Pericardium fibroblast (primary cell): ENCODE results near the genes RGCC and ENOX1.

DNA sequence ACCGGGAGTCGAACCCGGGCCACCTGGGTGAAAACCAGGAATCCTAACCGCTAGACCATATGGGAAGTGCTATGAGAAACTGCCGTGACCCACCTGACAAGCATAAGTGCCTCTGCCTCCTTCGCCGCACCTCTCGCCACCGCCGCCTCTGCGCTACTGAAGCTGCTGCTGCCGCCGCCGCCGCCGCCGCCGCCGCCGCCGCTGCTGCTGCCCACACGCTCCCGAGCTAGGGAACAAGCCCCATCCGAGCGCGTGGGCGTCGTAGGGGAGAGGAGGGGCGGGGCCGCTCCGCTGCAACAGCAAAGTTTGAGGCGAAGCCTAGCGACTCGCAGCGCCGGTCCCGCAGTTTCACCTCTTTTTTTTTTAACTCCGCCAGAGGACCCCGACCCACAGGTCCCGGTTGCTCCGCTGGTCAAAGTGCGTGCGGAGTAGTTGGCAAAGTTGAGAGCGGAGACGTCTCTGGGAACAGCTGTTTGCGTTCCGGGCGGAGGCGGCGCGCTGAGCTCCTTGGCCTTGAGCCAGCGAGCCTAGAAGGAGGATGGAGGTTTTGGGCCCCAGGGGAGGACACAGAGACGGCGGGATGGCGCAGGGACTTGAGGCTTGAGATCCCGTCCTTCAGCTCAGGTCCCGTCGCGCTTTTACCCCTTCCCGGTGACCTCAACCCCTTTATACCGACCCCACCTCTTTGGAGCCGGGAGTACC is 413 bp upstream of the WBP4 start:
- RAMPAGE, long total RNA, result start-site peak on the minus strand centred at position 183 of the sequence, 52 bp wide, 148 and 39 reads in 2 replicates; start-site peak on the minus strand centred at position 425 of the sequence, 12 bp wide, 33 and 30 reads in 2 replicates; start-site peak on the minus strand centred at position 642 of the sequence, 64 bp wide, 23 and 28 reads in 2 replicates

GRCh38 chr13:41355838-41356687 is 45.0 kb downstream of the NAA16 start:
- RAMPAGE, long total RNA, result no peak

- RAMPAGE, long total RNA, result no peak
These were observed at the start of gene RGCC for GRCh38 chr13:41456946-41457695. Gene RGCC, plus strand, starts transcription at chr13:41457550.

DNA sequence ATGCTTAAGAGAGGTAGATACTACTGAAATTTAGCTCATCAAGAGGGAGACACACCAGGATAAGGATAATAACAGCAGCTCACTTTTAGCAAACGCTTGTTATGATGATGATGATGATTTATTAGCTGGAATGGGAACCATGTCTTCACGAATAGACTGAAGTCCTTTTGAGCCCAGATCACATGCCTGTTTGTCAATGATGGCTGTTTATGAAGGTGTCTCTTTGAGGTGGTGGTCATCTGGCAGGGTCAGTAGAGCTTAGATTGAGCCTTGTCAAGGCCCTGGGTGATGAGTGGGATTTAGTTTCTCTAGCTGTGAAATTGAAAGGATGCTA is 3.0 kb downstream of the RGCC start:
- RAMPAGE, long total RNA, result no peak

GRCh38 chr13:41554860-41555414 is 97.6 kb downstream of the RGCC start:
- RAMPAGE, long total RNA, result no peak

DNA sequence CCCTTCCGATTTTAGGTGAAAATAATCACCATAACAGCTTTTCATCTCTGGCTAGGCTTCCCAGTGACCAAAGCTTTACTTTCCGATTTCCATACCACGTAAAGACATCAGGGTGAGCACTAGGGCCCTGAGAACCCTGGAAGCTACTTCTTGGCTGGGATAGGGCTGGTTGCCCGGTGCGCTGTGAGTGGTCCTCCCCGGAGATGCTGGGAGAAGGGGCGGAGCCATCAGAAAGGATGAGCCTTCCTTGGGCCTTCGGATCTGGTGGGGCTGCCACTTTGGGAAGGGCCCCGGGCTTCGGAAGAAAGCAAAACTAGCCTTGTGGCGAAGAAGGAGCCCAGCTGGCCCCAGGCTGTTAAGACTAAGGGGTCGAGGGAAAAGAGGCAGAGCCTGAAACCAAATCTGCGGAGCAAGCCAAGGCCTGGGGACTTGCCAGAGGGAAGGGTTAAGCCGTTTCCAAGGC is 654 bp upstream of the AKAP11 start:
- RAMPAGE, long total RNA, result no peak

DNA sequence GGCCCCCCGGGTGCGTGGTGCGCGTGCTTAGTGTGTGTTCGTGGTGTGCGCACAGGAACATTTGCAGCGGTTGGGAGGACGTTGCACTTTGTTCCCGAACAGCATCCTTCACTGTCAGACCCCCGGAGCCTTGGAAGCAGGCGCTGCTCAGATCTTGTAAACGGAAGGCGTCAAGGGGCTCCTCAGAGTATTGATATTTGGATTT is 525 bp downstream of the AKAP11 start:
- RAMPAGE, long total RNA, result no peak

- RAMPAGE, long total RNA, result no peak
These were observed 30.5 kb downstream of the AKAP11 start for GRCh38 chr13:42302289-42302977.

- RAMPAGE, long total RNA, result no peak
These were observed 49.0 kb upstream of the TNFSF11 start for GRCh38 chr13:42524588-42525673.

DNA sequence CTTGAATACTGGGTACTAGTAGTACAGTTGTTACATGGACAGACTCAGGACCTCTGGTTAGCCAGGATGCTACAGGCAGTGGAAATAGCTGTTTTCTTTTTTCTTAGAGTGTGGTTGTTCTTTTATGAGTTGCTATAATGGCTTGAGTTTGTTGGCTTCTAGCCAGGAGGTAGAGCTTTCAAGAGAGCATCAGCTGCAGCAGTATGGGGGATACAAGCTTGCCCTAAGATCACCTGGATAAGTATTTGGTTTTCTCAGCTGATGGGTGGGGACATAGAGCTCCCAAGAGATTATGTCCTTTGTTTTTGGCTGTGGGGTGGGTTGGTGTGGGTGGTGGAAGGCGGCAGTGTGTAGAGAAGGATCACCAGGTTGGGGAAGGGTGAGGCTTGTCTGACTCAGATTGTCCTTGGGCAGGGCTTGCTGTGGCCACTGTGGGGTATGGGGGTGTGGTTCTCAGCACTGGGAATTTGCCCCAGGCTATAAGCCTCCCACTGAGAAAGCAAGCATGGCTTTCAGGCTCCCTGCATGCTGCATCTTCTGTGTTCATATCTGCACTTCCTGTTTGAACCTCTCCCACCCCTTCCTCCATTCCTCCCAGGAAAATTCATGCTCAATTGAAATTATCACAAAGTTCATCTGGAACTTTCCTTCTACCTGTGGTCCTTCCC is 34.8 kb downstream of the DNAJC15 start:
- RAMPAGE, long total RNA, result no peak

GRCh38 chr13:43786410-43787732 is at the start of gene ENOX1:
Gene ENOX1, minus strand, starts transcription at chr13:43786972.
- RAMPAGE, long total RNA, result start-site peak on the minus strand at chr13:43786871-43786978, 92 and 61 reads in 2 replicates

- RAMPAGE, long total RNA, result no peak
These were observed 18.7 kb upstream of the ENOX1 start for GRCh38 chr13:43805489-43805947.

GRCh38 chr13:44117348-44117569 is 43.8 kb downstream of the SMIM2 start:
- RAMPAGE, long total RNA, result no peak

- RAMPAGE, long total RNA, result no peak
These were observed 30.3 kb upstream of the SMIM2 start for GRCh38 chr13:44191256-44191911.

DNA sequence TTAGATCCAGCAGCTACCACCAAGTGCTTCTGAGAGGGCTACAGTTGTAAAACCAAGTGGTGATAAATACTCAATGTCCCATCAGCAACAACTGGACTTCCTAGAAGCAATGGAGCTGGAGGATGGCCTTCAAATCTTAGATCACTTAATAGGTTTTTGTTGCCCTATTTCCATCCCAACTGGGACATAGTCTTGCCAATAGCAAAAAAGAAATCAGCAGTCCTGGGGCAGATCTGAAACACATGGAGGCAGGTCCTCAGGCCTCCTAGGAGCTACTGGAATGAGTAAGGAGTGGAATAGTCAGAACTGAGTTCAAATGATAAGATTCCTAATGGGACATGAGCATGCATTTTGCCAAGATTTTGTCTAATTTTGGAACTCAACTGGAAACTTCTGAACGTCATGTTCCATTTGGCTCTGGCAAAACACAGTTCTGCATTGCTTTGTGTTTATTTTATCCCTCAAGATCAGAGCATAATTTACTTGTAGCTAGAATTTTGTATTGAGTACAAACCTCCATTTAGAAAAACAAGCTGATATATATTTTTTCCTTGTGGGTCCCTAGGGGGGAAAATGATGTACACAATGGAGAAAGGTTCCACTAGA is 63.3 kb upstream of the SMIM2 start:
- RAMPAGE, long total RNA, result no peak

DNA sequence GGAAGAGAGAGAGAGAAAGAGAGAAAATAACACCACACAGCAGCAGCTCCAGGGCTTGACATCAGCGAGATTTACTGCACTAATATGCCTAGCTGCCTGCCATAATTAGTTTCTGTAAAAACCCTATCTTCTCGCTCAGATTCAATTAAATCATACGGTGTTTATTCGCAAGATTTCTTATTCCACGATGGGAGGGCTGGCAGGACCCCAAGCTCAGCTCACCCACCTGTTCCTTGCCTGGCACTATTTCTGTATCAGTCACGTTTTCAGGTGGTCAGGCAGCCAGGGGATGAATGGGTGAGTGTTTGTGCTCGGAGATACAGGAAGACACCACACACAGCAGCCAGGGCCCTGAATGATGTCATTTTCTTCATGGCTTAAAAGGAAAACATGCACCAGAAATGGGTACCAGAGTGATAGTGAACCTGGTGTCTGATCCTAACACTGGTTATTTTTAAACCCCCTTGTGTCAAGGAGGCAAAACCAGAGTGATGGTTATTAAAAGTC is 98.5 kb upstream of the SMIM2 start:
- RAMPAGE, long total RNA, result no peak

DNA sequence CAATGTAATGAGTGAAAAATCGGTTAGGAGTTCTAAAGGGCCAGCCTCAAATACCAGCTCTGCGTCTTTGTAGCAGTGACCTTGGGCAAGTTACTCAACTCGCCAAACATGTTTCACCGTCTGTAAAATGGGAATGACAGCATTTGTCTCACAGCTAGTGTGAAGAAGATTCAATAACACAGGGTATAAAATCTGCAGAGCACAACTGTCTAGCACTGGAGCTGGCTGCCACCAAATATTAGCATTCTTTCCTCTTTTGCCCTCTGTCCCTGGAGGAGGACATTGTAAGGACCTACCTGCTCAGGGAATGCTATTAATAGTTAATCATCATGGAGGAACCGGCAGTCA is 22.1 kb upstream of the SERP2 start:
- RAMPAGE, long total RNA, result no peak

- RAMPAGE, long total RNA, result no peak
These were observed 11.5 kb upstream of the SERP2 start for GRCh38 chr13:44362158-44362580.

DNA sequence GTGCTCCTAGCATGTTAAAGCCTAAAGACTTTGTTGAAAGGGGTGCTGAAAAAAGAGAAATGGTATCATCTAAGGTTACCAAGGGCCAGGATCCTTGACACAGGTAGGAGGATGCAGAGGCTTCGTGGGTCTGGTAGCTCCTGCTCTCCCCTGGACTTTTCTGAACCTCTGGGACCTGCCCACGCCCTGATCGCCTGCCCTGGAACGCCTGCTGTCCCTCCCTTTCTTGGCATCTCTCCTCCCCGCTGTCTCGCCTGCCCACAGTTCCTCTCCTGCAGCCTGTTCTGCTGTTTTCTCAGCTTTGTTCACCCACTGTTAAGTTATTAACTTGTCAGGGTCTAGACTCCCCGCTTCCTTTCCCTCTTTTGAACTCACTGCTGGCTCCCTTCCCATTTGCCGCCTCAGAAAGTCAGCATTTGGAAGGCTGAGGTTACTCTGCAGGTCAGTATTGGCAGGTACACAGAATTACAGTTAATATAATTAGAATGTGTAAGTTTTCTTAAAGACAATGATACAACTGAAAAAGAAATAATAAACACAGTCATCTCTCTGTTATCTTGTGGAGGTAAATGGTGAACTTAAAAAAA is 19.8 kb downstream of the SERP2 start:
- RAMPAGE, long total RNA, result no peak

GRCh38 chr13:44745262-44745730 is 169.2 kb upstream of the TSC22D1 start:
- RAMPAGE, long total RNA, result no peak